ENCODE measurements around the genes ADGRG3 and DRC7.

- PRO-cap, result no peak
- RRBS, 2 experiments, result no CpG with 5 or more reads among the region's 7 CpGs
Observed at GRCh38 chr16:56917902-56918576, 13.9 kb upstream of the HERPUD1 start.

GRCh38 chr16:56932269-56933474 is 730 bp downstream of the HERPUD1 start:
- PRO-cap, result bidirectional peak, plus-strand start at chr16:56933206, minus-strand start at chr16:56933001
- RRBS, 2 experiments, result 2 to 3% methylated on average over 13 of the region's 58 CpGs

GRCh38 chr16:56981217-56981771 is 8.1 kb upstream of the NLRC5 start:
- PRO-cap, result no peak
- RRBS, 2 experiments, result no CpG with 5 or more reads among the region's 9 CpGs

DNA sequence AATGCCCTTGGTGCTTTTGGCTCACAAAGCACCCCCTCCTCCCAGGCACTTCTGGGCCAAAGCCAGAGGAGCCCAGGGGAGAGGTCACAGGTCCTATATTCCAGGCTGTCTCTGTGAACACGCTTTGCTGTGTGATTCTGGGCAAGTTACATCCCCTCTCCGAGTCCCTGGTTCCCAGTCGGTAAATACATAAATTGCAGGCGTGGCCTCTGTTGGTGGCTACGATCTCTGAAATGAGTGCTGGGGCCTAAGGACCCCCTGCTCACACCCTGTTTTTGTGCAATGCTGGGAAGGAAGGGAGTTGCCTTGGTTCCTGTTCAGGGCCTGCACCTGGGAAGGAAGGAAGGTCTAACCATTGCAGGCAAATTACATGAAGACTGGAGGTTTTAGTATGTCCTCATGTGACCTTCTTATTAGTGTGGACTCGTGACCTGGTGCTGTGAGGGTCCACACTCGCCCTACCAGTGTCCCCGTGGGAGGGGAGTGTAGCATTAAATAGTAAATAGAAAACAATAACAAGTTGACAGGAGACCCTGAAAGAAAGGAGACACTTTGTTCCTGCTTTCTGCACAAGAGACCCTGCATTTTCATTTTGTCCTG is 49.7 kb upstream of the CPNE2 start:
- PRO-cap, result no peak
- RRBS, 2 experiments, result no CpG with 5 or more reads among the region's 8 CpGs

DNA sequence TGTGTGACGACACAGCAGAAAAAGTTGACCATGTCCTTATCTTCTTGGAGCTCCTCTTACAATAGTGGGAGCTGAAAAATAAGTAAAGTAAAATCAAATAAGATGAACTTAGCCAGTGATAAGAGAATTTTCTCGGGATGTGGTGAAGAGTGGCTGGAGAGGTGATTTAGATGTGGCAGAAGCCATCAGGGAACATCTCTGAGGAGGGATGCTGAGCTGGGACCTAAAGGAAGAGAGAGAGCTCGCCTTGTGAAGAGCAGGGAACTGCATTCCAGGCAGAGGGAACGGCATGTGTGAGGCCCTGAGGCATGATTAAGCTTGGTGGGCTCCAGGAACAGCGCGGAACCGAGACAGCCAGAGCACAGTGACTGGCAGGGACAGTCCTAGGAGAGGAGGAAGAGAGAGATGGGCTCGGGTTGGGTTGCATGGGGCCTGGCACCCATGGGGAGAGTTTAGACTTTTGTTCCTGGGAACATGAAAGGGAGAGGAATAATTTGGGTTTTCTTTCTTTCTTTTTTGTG is 39.3 kb upstream of the CPNE2 start:
- PRO-cap, result no peak
- RRBS, 2 experiments, result no CpG with 5 or more reads among the region's 8 CpGs

- PRO-cap, result no peak
- RRBS, 2 experiments, result no CpG with 5 or more reads among the region's 12 CpGs
Observed at GRCh38 chr16:57084082-57084793, 8.1 kb upstream of the CPNE2 start.

- PRO-cap, result no peak
- RRBS, 2 experiments, result no CpG with 5 or more reads among the region's 18 CpGs
Observed at GRCh38 chr16:57093666-57094546, 1.5 kb downstream of the CPNE2 start.

- PRO-cap, result bidirectional peak, plus-strand start at chr16:57187310, minus-strand start at chr16:57187226
- RRBS, 2 experiments, result no CpG with 5 or more reads among the region's 19 CpGs
Observed at GRCh38 chr16:57187093-57187865, 1.1 kb downstream of the RSPRY1 start.

DNA sequence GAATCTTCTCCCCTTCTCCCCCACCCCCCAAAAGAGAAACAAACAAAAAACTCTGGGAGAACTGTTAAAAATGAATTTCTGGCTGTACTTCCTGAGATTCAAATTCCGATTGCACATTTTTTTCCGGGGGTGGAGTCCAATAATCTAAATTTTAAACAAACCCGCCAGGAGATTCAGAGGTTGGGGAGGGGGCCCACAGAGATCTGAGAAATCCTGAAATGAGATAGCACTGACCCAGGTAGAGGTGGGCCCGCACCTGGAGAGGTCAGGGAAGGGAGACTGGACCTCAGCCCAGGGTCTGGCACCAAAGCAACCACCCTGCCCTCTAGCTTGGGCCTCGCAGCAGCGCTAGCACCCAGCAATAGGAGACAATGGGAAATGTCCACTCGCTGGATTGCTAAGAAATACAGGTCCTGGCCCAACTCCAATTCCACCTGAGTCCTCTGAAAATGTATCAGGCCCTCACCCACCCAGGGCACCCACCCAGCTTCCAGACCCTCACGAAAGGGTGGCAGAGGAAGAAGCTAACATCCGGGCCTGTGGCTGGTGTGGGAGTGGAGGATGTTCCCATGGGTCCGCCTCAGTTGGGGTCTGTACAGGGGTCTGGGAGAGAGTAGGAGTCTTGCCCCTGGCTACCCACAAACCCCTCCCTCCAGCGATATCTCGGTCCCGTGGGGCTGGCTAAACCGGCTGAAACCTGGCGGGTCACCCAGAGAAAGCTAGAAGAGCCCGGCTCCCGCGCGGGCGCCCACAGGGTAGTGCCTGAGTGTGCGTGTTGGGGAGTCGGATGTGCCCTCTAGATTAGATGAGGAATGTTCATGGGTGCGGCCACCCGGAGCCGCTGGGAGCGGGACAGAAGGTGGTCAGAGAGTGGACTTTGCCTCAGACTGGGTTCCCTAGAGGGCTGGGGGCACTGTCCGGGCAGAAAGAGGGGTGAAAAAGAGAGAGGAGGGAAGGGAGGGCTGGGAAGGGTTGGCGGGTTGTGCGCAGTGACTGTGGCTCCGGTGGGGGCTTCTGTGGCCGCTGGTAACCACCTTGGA is 1.1 kb downstream of the PLLP start:
- PRO-cap, result no peak
- RRBS, 2 experiments, result 25 to 27% methylated on average over 9 to 15 of the region's 31 CpGs

DNA sequence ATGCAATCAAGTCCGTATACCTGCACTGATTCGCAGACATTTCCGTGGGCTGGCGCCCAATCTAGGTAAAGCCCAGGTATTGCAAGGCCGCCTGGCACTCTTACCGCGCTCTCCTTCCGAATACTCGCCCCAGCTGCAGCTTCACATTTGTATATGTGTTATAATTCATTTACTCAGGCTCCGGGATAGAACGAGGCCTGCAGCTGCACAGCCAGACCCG is 16.4 kb upstream of the PLLP start:
- PRO-cap, result no peak
- RRBS, 2 experiments, result 3 to 7% methylated on average over 2 of the region's 12 CpGs

- PRO-cap, result no peak
- RRBS, 2 experiments, result no CpG with 5 or more reads among the region's 17 CpGs
Observed at GRCh38 chr16:57379224-57380009, 7.1 kb downstream of the CX3CL1 start.

DNA sequence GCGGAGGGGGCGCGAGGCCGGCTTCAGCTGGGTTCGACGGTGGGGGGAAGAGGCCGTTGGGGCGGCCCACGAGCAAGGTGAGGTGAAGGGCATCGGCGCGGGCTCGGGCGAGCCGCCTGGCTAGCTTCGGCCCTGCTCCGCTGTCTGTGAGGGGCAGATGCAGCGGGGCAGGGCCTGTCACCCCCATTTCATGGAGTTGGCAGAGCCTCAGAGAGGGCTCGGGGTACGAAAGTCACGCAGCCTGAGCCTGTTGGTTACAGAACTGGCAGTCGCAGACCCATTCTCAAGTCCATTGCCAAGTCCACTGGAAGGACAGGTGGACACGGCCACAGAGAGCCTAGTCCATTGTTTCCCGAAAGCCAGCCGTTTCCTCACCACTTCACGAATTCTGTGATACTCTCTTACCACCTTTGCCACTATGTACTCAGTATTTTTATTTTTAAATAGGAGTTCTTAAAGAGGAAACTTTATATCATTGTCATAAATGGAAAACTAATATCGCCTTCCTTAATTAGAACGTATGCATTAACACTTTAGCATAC is 407 bp downstream of the COQ9 start:
- PRO-cap, result no peak
- RRBS, 2 experiments, result 0 to 2% methylated on average over 3 of the region's 28 CpGs

- PRO-cap, result no peak
- RRBS, 2 experiments, result no CpG with 5 or more reads among the region's 8 CpGs
Observed at GRCh38 chr16:57500740-57501351, 14.6 kb upstream of the DOK4 start.

- PRO-cap, result no peak
- RRBS, 2 experiments, result no CpG with 5 or more reads among the region's 10 CpGs
Observed at GRCh38 chr16:57601738-57602612, 26.5 kb upstream of the ADGRG1 start.

DNA sequence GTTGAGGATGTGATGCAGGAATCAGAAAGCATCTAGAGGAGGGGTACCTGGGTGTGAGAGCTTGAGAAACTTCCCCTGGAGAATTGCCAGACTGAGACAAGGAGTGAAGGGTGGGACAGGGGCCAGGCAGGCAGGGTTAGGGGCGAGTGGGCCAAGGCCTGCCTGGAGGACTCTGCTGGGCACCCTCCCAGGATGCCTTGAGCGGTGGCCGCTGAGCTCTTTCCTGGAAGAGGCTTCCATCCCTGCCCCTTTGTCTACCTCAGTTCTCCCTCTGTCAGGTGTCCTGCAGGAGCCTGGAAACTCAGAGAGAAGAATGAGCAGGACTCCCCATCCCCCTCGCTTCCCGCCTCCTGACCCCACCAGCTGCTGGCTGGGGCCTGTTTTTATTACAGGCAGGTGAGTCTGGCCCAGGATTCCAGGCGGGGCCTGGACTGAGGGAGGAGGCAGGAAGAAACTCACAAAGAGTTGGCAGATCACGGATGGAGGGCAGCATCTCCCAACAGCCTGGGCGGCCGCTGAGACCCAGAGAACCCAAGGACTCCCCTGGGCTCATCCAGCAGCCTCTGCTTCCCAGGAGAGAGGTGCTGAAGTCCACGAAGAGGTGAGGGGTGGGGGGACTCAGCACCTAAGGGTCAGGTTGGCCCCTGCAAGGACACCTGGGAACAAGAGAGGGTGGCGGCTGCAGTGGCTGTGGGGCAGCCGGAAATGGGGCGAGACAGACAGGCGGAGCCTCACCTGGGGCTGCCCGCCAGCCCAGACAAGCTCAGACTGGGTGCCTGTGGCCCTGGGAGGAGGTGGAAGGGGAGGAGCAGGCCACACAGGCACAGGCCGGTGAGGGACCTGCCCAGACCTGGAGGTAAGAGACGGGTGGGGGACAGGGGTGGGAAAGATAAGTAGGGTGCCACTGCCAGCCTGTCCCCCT is 8.9 kb upstream of the ADGRG1 start:
- PRO-cap, result no peak
- RRBS, 2 experiments, result no CpG with 5 or more reads among the region's 17 CpGs

GRCh38 chr16:57634955-57635923 is 6.8 kb downstream of the ADGRG1 start:
- PRO-cap, result no peak
- RRBS, 2 experiments, result no CpG with 5 or more reads among the region's 12 CpGs

DNA sequence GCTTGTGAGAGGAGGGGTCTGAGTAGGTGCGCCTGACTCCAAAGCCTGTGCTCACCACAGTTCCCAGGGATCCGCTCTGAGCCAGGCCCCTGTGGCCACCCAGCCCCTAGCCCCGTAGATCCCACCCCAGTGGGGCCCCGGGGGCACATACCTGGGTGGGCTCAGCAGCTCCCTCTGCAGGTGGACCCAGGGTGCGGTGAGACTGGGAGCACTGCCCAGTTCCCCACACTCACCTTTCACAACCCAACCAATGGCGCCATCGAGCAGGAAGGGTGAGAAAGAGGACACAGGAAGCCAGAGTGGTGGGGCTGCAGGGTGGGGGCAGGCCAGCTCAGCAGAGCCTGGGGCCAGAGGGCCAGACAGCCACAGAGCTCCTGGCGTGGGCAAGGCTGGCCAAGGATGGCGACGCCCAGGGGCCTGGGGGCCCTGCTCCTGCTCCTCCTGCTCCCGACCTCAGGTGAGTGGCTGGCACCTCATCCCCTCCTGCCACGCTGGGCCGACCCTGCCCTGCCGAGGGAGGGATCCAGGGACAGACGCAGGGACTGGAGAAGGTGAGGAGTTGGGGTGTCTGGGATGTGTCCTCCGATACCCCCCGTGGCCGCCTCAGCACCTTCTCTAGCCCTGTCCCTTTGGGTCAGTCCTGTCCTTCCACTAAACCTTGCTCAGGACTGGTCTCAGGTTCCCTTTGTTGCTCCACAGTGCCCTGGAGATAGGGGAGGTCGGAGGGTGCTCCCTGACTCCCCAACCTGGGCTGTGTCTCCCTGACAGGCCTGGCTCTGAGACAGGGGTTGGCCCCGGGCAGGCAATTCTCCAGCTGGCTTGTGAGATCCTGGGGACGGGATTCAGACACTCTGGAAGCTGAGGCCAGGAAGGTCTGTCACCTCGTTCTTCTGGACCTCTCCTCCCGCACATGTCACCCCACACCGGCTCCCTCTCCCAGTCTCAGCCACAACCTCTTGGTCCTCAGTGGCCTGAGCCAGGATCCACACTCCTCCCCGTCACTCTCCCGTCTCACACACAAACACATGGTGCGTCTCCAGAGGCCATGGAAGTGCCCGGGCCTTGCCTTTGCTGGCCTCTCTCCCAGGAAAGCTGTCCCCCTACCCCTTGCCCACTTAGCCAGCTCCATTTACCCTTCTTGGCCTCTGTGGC is at the start of gene ADGRG3:
TSS of gene ADGRG3 (plus strand) at position 358 of the 1,152 bp plus-strand sequence.
- PRO-cap, result no peak
- RRBS, 2 experiments, result 88 to 91% methylated on average over 3 of the region's 28 CpGs

GRCh38 chr16:57694185-57695459 is at the start of gene DRC7:
DRC7 (plus strand) TSS chr16:57694806.
- PRO-cap, result no peak
- RRBS, 2 experiments, result no CpG with 5 or more reads among the region's 18 CpGs

DNA sequence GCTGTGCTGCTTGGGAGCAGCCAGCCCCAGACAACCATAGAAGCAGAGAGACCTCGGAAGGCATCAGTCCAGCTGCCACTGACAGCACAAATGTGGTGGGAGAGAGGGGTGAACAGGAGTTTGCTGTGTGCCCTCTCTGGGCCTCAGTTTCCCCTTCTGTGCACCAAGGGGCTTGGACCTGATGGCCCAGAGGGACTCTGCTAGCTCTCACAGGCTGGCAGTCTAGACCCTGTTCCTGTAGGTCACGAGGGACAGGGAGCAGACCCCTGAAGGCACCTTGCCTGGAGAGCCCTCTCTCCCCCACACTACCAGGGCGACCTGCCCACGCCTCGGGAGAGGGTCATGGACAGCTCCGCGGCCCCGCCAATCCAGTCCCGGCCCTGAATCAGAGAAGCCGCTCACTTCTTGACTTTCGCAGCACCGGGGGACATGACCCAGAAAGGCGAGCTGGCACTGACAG is 5.2 kb downstream of the KIFC3 start:
- PRO-cap, result no peak
- RRBS, 2 experiments, result 88 to 90% methylated on average over 2 of the region's 13 CpGs

GRCh38 chr16:57801714-57802225 is 521 bp downstream of the KIFC3 start:
- PRO-cap, result no peak
- RRBS, 2 experiments, result no CpG with 5 or more reads among the region's 28 CpGs